Airway epithelial cell (primary cell): ENCODE measurements around the gene TRIM44.

- RAMPAGE, long total RNA, result no peak
These were observed 85.0 kb downstream of the SLC1A2 start for GRCh38 chr11:35334225-35334837.

DNA sequence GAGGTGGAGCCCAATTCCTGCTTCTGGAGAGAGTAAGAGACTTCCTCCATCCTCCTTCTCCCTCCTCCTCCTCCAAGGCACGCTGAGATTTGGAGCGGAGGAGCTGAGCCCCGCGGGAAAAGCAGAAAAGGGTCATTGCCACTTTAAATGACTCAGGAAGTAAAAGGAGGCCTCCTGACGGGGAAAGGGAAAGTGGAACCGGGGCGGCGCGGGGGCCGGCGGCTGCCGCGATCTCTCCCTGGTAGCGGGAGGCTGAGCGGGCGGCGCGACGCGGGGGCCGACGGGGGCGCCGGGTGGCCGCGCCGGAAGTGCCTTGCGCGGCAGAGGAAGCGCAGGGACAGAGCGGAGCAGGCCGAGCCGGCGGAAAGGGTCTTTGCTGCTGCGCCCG lies at the start of gene TRIM44:
TSS of gene TRIM44 (plus strand) at position 218 of the 388 bp plus-strand sequence.
- RAMPAGE, long total RNA, result no peak

DNA sequence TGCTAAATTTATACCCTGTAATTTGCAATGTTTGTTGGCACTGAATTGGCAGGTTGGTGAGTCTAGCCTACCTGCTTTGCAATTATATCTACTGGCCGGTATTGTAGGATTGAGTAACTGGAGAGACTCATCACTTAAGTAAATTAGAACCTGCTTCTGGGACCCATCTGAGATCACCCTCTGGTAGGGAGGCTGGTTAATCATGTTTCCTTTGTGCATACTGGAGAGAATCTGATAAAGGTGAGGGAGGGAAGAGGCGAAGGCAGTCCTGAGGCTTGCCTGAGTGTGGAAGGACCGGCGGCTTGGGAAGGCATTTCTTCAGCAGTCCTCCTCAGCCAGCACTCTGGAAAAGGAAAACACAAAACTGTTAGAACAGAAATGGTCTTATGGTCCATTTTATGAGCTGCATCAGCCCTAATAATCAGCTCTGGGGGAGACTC lies 63.4 kb downstream of the LDLRAD3 start:
- RAMPAGE, long total RNA, result no peak

- RAMPAGE, long total RNA, result no peak
These were observed 129.6 kb downstream of the LDLRAD3 start for GRCh38 chr11:36073294-36073969.

GRCh38 chr11:36349261-36350485 lies 53.6 kb downstream of the PRR5L start:
- RAMPAGE, long total RNA, result no peak

DNA sequence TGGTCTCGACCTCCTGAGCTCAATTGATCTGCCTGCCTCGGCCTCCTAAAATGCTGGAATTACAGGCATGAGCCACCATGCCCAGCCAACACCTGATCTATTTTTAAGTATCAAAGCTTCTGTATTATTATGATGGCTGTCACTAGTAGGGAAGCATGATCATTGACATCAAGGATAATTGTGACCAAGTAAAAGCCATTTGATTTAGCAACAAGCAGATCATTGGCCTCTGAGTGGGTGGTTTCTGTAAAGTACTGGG lies 60.0 kb downstream of the PRR5L start:
- RAMPAGE, long total RNA, result no peak

GRCh38 chr11:36449958-36450572 lies 60.0 kb downstream of the TRAF6 start:
- RAMPAGE, long total RNA, result no peak

DNA sequence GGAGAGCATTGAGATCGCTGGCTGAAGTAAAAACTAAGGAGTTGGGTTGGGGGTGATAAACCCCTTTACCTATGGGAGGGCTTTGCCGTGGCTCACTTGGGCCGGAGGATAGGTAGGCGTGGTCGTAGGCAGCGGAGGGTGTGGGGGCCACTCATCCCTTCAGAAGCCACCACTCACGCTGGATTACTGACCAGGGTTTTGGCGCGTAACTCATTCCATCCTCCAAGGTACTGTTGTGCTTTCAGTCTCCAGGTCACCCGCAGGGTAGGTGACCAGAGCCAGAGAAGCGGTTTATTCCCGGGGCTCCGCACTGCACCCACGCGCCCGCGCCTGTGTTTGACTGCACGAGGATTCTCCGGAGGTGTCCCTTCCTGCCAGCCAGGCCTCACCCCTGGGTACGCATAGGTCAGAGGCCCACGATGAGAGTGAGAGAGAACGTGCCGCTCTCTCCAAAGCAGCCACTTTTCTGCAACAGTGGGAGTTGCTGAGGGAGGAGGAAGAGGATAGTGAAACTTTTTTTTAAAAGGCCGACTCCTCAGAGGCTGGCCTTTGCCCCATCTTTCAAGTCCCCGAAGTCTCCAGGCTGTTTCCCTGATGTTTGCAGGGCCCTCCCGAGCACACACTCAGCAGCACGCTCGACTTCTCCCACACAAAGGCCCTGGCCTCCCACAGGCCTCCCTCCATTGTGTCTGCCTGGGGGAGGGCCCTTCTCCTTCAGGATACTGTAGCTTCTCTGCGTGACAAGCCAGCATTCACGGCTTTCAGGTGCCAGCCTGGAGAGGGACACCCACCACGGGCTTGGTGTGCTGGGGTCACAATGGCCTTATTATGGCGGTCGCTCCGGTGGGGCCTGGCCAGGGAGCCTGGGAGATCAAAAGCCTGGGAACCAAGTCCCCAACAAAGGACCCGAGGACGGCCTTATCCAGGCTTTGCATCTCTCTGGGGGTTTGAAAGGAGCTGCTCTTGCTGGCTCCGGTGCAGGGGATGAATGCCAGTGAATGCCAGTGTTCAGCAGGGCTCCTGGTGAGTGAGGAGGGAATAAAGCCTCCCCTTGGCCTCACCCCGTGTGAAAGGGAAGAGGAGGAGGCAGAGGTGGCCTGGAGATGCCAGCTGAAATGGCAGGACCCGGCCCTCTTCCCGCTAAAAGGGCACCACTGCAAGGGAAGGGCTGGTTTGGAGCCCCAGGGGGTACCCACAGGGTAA lies 55.2 kb downstream of the TRAF6 start:
- RAMPAGE, long total RNA, result no peak

DNA sequence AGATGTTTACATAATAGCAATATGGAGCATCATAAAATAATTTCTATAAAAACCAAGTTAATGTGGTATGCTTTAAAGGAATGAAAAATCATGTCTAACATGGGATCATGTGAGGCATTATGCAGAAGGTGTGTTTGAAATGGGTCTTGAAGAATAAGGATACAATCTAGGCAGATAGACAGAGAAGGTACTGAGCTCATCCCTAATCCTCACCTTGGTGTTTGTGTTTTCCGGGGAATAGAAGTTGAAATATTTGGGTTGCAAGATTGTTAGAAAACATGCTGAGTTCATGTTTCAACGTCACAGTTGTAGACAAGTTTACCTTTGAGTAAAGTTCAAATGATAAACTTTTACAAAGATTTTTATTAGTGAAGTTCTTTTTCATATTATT lies 853.1 kb upstream of the RAG2 start:
- RAMPAGE, long total RNA, result no peak

DNA sequence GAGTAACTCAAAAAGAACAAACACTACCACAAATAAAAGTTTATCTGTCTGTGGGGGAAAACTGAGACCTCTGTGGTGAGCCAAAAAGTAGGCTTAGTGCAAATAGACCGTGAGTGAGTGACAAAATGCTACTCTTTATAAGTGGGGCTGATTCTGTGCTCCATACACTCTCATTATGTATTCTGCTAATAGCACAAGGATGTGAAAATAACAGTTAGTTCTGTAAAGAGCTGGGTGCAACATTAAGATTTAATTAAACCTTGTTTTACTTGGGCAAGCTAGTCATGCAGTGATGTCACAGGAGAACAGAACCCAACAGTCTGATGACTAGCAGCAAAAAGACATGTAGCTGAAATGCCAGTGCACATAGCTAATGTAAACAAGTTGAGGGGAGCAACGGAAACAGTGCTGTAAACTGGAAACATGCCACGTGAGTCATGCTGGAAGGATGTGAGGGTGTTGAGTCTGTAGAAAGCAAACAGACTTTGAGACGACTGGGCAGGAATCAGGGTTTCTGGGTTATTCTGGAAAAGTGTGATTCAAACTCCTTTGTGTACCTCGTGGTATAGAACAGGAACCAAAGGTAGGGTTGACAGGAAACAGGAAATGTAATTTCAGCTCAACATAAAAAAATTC lies 1130.4 kb downstream of the LRRC4C start:
- RAMPAGE, long total RNA, result no peak

DNA sequence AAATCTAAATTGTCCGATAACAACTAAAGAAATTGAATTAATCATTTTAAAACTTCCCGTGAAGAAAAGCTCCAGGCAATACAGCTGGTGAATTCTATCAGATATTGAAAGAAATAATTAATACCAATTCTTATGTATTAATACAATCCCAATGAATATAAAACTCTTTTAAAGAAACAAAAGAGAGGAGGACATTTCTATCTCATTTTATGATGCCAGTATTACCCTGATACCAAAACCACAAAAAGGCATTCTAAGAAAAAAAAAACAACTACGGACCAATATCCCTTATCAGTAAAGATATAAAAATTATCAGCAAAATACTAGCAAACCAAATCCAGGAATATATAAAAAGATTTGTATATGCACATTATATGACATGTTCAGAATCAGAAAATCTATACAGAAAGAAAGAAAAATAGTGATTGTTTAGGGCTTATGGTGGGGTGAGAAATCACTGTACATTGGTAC lies 1006.1 kb downstream of the LRRC4C start:
- RAMPAGE, long total RNA, result no peak

- RAMPAGE, long total RNA, result no peak
These were observed 276.8 kb upstream of the API5 start for GRCh38 chr11:43034844-43035555.

DNA sequence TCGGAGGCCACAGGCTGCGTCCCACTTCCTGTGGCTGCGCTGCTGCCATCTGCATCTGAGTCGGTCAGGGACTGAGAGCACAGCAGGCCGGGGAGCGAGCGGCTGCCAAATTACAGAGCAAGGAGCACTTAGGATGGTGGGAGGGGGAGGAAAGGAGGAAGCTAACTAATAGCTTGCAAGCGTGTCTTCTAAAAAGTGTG lies 42.6 kb upstream of the API5 start:
- RAMPAGE, long total RNA, result no peak

DNA sequence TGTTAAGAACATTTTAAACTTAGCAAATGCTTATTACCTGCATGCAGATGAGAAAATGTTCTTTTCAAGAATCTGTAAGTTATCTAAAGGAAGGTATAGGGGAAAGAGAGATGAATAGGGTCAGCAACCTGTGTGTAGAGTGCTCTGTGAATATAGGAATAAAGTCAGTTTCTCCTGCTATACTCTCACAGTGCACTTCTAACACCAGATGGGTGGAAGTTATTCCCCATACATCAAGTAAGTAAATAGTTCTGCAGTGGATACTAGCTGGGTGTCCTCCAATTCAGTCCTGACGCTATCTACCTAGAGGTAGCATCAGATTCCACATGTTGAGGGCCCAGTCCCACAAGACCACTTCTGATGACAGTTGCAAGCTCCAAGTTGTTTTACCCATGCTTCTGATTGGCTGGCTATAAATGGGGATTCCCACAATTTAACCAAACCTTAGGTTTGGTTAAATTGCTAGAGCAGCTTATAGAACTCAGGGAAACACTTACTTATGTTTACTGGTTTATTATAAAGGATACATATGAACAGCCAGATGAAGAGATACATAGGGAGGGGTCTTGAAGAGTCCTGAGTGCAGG lies 20.3 kb downstream of the API5 start:
- RAMPAGE, long total RNA, result no peak

GRCh38 chr11:43474576-43475631 lies 116.2 kb downstream of the TTC17 start:
- RAMPAGE, long total RNA, result no peak

DNA sequence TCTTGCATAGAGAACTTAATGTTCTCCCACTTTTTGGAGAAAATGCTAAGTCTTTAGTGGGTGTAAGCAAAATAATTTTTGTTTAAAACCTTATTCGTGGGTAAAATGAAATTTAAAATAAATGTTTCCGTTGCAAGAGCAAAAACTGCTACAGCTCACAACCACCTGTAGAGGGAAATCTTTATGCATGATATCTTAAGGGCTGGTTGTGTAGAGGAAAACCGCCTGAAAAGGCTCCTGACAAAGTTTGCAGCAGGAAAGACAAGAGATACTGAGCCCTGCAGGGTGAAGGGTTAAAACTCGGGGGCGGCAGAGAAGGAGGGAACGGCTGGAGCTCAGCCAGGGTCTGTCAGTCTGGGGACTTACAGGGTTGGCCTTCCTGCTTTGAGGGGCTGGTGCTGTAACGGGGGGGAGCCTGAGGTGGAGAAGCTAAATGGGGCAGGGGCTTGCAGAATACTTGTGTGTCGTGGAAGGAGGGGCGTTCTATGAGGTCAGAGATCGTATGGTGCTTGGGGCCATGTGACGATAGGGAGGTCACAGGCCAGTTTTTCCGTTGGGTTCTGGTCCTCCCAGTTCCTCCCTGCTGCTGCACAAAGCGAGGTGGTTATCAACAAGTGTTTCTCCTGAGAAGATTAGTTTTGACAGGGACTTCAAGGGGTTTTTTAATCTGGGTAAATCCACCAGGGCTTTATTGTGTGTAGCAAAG lies 122.9 kb upstream of the HSD17B12 start:
- RAMPAGE, long total RNA, result no peak

DNA sequence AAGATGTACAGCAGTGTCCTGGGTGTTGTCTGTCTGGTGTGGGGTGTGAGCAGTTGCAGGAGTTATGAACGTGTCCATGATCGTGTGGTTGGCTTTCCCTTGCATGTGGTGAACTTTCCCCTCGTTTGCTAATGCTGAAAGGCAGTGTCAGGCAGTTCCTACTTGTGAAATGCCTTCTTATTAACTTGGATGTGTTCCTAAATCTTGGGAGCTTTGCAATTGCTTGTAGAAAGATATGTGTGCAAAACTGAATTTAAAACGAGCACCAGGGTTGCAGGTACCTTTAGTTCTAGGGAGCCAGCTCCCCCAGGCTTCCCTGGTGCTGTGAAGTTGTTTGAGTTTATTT lies 35.9 kb upstream of the HSD17B12 start:
- RAMPAGE, long total RNA, result no peak

- RAMPAGE, long total RNA, result no peak
These were observed 17.1 kb downstream of the HSD17B12 start for GRCh38 chr11:43697357-43698270.

- RAMPAGE, long total RNA, result no peak
These were observed 56.3 kb downstream of the HSD17B12 start for GRCh38 chr11:43736696-43737386.

- RAMPAGE, long total RNA, result no peak
These were observed 21.7 kb upstream of the C11orf96 start for GRCh38 chr11:43920330-43921583.